ENCODE measurements around a stretch of chr2.

GRCh38 chr2:11480809-11481944 lies 15.2 kb upstream of the E2F6 start:
- RRBS, 2 experiments: 97 to 98% methylated on average over 7 to 13 of the region's 30 CpGs

DNA sequence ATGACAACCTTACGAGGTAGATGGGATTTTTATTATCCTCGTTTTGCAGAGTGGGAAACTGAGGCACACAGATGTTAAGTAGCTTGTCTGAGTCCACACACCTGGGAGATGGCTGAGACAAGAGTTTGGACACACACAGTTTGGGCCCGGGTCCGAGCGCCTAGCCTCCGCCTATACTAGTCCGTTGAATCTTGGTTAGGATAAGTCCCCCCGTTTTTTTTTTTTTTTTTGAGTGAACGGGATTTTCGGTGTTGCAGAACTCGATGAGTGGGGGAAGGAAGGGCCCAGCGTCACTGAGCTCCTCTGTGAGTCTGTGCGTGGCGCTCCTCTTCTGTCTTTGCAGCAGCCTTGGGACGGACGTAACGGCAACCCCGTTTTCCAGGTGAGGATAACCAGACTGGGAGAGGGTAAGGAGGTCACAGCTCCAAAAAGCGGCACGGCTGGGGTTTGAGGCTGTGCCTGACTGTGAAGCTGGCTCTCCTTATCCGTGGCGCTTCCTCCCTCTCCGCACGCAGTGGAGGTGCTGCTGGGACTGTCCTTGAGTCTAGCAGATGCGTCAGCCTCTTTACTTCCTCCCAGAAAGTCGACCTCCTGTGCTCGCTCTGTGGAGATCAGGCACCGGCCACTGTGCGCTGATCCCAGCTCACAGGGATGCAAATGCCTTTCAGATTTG lies 29.8 kb upstream of the E2F6 start:
- RRBS, 2 experiments: no CpG with 5 or more reads among the region's 29 CpGs

DNA sequence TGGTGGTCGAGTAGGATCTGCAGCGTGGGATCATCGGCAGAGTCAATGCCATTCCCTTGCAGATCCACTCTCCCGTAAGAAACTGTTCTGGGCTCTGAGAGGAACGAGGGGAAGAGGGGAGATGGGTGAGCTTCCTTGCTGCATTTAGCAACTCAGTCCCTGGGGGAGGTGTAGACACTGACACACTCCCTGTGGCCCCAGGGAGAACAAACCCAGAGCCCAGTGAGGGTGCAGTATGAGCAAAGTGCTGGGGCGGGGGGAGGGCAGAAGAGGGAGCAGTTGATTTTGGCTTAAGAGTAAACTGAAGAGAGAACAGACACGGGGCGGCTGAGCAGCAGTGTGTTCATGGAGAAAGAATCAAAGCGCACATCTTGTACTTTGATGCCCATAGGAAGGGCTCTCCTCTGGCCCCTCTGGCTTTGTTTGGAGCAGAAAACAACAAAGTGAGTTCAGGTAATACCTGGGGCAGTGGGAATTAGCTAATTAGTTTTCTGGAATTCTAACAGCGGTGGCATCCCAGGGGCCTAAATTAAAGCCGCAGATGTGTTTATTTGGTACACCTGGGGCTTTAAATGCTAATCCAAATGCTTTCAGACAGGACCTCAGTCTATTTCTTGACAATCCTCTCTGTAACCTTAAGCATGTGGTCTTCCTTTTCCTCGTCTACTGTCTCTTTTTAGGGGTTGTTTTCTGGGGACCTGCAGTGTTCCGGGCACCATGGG lies 8.7 kb downstream of the GREB1 start:
- RRBS, 2 experiments: no CpG with 5 or more reads among the region's 13 CpGs

DNA sequence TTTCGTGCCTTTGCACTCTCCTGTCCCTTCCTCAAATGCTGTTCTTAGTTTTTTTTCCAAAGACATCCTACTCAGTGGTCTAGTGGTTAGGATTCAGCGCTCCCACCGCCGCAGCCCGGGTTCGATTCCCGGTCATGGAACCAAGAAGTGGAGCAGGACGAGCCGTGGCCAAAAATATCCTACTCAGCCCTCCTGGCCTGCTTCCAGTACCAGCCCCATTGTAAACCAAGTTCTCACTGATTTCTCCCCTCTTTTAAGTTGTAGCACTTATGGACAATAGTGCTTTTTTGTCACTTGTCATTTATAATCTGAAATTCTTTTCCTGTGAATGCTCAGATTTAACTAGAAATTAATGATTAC lies 17.8 kb downstream of the GREB1 start:
- RRBS, 2 experiments: no CpG with 5 or more reads among the region's 9 CpGs

GRCh38 chr2:11553925-11554307 lies 20.1 kb downstream of the GREB1 start:
- RRBS, 2 experiments: no CpG with 5 or more reads among the region's 3 CpGs

GRCh38 chr2:11569375-11569731 lies 35.5 kb downstream of the GREB1 start:
- RRBS, 2 experiments: no CpG with 5 or more reads among the region's 9 CpGs

DNA sequence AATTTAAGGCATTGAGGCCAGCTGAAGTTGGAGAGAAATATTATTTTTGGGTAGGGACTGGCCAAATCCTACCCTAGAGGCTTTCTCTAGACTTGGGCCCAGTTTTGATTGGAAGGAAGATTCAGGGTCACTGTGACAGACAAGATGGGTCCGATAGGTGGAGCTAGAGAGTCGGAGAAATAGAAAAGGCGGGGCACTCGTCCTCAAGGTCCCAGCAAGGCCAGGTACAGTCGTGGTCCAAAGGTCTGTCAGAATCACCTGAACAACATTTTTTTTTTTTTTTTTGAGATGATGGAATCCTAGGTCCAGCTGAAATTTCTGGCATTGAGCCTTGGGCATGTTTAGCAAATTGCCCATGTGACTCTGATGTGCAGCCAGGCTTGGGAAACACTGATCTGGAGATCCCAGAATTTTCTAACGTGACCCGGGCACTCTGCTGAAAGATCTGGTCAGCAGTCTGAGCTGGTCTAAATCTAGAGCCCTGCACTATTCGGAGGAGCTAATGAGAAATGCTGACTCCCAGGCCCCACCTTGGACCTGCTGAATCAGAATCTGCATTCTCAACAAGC lies 23.0 kb upstream of the NTSR2 start:
- RRBS, 2 experiments: no CpG with 5 or more reads among the region's 8 CpGs

GRCh38 chr2:11754123-11754712 lies 7.8 kb downstream of the LPIN1 start:
- RRBS, 2 experiments: no CpG with 5 or more reads among the region's 8 CpGs

- RRBS, 2 experiments: no CpG with 5 or more reads among the region's 9 CpGs
Observed at GRCh38 chr2:11765823-11766572, 19.6 kb downstream of the LPIN1 start.

DNA sequence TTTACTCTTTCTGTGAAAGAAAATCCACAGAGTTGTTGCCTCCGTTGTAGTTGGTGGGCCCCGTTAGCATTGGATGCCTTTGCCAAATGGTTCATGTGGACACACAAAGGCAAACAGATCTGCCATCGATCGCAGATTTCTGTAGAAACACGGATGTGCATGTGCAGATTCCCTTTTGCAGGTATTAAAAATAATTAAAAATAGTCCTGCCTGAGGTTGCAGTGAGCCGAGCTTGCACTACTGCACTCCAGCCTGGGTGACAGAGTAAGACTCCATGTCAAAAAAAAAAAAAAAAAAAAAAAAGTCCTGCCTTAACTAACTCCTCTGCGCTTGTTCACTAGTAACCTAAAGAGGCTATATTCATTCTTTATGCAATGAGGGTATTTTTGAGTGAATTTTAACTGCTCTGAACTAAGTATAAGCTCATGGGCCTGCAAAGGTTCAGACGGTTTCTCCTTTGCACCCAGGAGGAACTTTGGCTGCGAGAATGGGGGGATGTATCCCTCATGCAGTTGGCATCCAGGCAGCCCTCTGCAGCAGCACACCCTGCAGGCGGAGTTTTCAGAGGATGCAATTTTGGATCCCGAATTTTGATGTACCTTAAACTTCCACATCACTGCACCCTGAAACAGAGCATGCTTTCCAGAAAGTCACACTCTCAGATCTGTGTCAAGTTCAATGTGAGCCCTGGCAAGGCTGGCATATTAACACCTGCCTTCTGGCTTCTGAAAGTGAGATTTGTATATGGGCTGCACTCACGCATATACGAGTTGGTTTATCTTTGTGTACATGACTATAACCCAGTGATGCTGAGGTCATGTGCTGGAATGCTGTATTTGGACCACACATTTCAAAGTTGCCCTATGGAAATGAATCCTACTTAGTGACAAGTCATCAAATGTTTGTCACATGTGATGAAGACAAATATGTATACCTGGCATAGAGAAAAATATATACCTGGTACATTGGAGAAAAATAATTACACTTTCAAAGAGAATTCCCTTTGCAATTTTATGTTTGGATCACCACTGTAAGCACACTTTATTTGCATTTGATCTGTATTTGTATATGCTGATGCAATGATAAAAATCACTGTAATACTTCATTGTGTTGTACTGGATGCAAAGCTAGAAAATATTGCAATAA lies 80.2 kb downstream of the LPIN1 start:
- RRBS, 2 experiments: no CpG with 5 or more reads among the region's 13 CpGs

DNA sequence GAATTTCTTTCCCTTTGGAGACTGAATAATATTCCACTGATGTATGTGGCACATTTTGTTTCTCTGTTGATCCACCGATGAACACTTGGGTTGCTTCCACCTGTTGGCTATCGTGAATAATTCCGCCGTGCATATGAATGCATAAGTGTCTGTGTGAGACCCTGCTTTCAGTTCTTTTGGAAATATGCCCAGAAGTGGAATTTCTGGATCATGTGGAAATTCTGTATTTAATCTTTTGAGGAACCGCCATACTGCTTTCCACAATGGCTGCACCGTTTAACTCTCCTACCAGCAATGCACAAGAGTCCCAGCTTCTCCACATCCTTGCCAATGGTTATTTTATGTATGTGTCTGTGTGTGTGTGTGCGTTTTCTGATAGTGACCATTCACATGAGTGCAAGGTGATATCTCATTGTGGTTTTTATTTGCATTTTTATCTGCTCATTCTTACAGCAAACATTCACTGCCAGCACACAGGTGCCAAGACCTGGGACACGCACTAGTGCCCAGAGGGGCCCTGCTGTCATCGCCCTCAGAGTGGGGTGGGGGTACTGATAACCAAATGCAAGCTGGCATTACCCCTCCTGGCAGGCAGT lies 285.2 kb downstream of the LPIN1 start:
- RRBS, 2 experiments: no CpG with 5 or more reads among the region's 9 CpGs

DNA sequence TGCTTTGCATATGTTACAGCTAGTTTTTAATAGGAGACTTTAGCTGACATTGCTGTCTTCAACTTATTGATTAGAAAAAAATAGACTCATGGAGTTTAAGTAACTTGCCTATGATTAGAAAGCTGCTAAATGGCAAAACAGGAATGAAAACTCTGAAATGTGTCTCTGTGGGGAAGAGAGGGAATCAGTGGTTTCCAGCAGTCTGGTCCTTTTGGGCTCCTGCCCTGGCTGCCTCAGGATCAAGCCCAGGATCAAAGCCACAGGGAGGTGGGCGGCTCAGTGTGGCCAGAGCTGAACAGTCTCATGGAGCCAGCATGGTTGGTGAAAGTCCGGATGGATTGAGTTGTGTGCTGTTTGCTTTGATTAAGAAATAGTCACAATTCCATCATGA lies 344.1 kb downstream of the LPIN1 start:
- RRBS, 2 experiments: no CpG with 5 or more reads among the region's 2 CpGs

GRCh38 chr2:12127552-12128151 lies 381.2 kb downstream of the LPIN1 start:
- RRBS, 2 experiments: no CpG with 5 or more reads among the region's 2 CpGs

DNA sequence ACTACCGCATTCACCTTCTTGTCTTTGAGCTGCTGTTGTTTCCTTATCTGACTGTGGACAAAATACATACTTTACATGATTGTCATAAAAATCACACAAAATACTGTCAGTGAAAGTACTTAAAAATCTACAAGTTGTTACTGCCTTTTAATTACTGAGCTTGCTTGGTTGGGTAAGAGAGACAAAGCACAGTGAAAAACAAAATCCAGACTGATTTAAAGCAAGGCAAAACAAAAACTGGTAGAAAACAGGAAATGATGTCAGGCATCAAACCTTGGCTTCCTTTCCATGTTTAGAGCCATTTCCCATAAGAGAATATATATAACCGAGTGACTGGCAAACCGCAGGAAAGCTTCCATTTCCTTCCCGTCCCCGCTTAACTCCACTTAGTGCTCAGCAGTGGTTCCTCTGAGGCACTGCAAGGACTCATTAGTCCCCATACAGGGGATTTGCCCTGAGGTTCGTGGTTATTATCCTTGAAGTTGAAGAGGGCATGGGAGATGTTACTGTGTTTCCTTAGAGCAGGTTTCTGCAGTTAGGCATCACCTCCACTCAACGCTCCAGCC lies 446.3 kb downstream of the LPIN1 start:
- RRBS, 2 experiments: no CpG with 5 or more reads among the region's 7 CpGs

- RRBS, 2 experiments: no CpG with 5 or more reads among the region's 6 CpGs
Observed at GRCh38 chr2:12613076-12613559, 103.6 kb upstream of the TRIB2 start.

GRCh38 chr2:12701789-12702385 lies 14.8 kb upstream of the TRIB2 start:
- RRBS, 2 experiments: no CpG with 5 or more reads among the region's 5 CpGs

DNA sequence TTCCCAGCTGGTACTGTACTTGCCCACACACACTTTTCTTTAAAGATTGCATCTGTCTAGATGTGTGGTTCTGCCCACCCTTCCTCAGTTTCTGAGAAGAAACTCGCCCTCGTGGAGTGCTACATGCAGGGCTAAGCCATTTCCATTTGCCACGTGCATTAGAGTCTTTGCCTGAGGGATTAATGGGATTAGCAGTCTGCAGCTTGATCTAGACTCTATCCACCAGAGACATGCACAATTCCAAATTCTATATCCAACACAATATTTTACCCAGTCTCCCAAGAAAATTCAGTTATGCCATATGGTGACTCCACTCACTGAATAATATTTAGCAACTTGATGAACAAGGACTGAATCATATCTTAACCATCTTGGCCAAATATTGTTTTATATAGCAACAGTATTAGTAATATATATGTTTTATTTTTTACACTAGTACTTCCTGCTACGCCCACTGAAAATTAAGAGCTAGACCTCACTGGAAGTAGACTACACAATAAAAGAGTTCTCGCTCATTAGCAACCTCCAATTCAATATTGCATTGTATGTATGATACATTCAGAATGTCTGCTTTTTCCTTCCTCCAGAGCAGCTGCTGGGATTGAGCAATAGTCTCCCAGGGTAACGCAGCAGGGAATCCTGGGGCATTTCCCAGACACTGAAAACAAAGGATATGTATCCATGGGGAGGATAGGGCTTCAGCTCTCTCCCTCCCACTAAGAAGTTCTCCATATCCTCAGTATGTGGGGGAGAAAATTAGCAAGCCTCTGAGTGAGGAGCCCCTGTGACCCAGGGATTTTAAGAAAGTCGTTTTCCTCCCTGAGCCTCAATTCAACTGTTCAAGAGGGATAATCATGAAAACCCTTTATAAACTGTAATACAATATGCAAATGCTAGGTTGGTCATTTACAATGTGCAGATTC lies 14.1 kb upstream of the TRIB2 start:
- RRBS, 2 experiments: no CpG with 5 or more reads among the region's 7 CpGs

DNA sequence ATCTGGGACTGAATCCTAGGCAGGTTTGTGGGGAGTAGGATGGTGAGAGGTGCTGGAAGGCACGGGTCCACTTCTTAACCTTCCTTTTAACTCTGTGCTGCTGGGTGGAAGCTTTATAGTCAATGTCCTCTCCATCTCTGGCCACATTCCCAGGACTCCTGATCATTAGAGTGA lies 1.3 kb upstream of the TRIB2 start:
- RRBS, 2 experiments: no CpG with 5 or more reads among the region's 1 CpG

GRCh38 chr2:12806475-12806984 lies 89.8 kb downstream of the TRIB2 start:
- RRBS, 2 experiments: no CpG with 5 or more reads among the region's 3 CpGs

- RRBS, 2 experiments: no CpG with 5 or more reads among the region's 11 CpGs
Observed at GRCh38 chr2:13537512-13538537, 821.1 kb downstream of the TRIB2 start.